Neutrophil (primary cell): ENCODE measurements around the gene CYP27C1.

DNA sequence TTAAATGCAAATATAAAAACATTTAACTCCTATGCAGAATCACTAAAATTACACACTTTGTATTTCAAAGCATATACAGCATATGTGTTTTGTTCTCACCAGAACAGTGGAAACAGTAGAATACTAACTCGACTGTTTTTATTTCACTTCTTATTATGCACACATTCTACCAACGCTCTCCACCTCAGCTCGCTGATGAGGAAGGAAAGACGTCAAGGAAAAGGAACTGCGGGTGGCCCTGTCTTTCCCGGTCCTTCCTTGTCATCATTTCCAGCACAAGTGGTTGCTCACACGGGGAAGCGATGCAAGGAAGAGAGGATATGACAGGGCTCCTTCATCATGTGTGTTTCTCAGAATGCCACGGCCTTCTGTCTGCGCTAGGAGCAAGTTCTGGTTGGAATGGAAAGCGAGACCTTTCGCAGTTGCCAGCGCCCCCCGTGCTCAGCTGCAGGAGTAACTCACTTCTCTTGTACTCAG is 191.9 kb upstream of the GLI2 start:
- PRO-cap = no peak

DNA sequence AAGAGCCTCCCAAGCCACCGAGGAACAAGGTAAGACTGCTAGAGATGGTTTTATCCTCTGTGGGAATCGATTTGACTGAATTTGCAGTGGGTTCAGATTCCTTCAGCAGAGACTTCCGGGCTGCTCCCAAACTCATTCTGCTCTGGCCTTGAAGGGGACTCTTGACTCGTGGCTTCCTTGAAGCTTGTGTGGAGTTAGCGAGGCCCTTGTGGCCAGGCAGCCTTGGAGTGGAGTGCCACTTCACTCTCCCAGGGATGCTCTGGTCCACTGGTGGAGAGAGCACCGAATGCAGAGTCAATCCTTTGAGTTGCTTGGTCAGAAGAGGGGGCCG is 3.0 kb downstream of the GLI2 start:
- PRO-cap = no peak

DNA sequence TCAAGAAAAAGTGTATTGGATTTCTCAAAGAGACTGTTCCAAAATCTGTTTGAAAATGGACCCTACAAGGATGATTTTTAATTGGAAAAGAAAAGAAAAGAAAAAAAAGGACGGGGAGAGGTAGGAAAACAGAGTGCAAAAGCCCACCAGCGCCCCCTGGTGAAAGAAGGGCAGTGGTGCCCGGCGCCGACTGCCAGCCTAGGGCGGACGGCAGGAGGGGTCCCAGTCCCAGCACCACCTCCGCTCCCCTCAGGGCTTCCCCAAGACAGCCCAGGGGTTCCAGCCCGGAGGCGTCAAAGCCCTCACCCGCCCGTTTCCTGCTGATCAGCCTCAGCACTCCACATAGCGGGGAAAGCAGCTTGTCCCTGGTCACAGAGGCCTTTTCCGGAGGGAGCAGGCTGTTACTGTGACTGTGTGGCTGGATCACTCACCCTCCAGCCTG is 214.0 kb downstream of the TFCP2L1 start:
- PRO-cap = no peak

- PRO-cap = no peak
Observed at GRCh38 chr2:121210718-121211577, 74.1 kb downstream of the TFCP2L1 start.

DNA sequence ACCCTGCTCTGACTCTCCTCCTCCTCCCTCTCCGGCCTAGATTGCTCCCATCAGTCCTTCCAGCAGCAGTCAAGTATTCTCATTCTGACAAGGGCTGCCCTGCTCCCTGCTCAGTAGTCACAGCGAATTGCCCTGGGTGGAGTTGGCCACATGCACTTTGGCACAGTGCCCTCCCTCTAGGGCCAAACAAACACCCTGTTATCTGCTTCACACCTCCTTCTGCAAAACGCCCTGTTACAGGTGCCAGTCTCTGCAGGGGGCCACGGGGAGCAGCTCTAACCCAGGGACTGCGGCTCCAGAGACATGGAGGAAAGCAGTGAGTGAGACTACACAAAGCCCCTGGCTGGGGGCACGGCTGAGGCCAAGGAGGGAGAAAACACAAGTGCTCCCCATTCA is 8.4 kb upstream of the TFCP2L1 start:
- PRO-cap = no peak

GRCh38 chr2:121363577-121364147 is 78.7 kb upstream of the TFCP2L1 start:
- PRO-cap = no peak

DNA sequence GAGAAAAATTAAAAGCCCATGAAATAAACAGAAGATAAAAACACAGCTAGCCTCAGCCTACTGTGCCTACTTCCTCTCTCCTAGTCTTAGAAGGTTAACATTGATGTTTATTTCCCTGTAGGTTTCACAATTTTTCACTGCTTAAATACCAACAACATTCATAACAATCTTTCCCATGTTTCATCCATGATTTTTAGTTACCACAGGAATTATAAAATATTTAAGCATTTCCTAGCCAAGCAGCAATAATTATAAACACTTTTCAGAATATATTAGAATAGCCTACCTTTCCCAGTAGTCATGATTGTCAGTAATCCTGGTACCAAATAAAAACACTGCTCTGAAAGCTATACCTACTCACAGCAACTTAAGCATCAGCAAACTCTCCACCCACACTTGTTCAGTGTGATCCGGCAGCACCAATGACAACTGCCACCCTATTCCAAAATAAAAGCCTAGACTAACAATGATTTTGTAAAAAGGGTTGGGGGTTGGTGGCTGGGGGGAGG is 159.2 kb downstream of the CLASP1 start:
- PRO-cap = no peak

DNA sequence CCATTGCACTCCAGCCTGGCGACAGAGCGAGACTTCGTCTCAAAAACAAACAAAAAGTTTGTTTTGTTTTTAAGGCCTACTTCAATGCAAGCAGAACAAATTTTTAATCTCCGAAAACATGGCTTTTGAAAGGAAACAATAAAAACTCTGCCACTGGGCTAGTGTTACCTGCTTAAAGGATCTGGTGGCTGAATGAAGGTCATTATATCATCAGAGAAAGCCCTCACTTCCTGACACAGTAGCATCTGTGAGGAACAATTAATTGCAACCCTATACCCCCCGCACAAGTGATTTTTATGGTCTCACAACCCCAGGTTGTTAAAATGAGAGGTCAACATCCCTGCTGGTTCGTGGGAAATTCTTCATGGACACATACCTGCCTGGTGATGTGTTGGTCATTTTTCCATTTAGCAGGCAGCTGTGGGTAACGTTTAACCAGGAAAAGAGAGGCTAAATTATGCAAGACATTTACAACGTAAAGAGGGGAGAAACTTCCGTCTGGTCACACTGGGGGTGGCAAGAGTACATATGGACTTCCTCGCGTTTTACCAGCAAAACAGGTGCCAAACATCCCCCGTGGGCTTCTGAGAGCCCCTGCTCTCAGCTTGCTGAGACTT is 29.3 kb downstream of the NIFK start:
- PRO-cap = no peak

- PRO-cap = no peak
Observed at GRCh38 chr2:121902067-121902949, 146.9 kb downstream of the TSN start.

- PRO-cap = no peak
Observed at GRCh38 chr2:124607006-124607233, 581.8 kb downstream of the CNTNAP5 start.

GRCh38 chr2:124876256-124876698 is 851.2 kb downstream of the CNTNAP5 start:
- PRO-cap = no peak

- PRO-cap = no peak
Observed at GRCh38 chr2:126534472-126535006, 121.4 kb upstream of the GYPC start.

DNA sequence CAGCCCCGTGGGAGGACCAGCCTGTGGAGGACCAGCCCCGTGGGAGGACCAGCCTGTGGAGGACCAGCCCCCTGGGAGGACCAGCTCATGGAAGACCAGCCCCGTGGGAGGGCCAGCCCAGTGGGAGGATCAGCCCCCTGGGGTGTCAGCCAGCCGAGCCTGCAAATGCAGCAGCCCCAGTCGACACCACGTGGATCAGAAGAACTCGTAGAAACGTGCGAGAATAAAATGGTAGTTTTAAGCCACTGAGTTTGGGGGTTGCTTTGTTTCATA is 72.9 kb downstream of the TEX51 start:
- PRO-cap = no peak

DNA sequence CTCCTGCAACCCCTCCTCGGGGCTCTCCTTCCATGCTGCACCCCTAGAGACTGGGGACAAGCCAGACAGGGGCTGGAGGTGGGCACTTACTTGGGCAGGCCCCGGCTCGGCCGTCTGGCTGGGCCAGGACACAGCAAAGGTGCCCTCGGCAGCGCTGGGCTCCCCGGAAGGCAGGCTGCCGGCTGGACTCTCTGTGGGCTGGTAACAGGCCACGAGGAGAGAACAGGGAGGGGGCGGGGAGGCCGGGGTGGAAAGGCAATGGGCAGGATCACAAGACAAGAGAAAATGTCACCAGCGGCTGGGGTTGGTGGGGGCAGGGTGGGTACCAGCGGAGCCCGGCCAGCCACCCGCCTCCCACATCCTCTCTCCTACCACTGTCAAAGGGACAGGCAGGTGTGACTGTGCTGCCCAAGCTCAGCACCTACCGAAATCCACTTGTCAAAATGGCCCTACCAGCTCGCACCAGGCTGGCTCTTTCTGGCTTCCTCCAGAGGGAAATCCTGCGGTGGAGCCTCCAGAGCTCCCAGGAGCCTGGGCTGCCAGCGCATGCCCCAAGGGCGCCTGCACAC is 54.7 kb downstream of the BIN1 start:
- PRO-cap = no peak

DNA sequence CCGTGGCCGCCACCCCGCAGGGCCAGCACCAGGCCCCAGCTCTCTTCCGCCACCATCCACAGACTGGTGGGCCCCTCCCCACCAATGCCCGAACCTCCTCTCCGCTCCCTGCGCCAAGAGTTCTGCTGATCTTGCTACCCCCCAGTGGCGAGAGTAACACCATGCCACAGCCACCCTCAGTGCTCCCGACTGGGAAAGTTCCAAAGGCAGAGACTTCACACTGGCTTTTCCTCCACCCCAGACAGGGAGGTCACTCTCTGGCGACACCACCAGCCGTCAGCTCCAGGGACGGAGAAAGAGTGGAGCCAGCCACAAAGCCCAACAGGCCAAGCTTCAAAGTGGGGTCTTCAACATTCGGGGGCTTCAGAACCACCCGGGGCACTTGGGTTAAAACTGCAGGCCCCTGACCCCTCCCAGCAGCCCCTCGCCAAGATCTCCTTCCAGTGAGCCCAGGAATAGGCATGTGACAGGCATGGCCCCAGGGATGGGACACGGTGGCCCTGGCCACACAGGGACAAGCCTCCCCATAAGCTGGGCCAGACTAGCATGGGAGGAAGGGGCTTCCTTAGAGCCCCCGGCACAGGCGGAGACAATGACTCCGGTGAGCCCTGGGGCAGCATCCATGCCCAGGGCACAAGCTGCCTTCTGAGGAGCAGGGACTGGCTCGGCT is 52.5 kb downstream of the BIN1 start:
- PRO-cap = no peak

DNA sequence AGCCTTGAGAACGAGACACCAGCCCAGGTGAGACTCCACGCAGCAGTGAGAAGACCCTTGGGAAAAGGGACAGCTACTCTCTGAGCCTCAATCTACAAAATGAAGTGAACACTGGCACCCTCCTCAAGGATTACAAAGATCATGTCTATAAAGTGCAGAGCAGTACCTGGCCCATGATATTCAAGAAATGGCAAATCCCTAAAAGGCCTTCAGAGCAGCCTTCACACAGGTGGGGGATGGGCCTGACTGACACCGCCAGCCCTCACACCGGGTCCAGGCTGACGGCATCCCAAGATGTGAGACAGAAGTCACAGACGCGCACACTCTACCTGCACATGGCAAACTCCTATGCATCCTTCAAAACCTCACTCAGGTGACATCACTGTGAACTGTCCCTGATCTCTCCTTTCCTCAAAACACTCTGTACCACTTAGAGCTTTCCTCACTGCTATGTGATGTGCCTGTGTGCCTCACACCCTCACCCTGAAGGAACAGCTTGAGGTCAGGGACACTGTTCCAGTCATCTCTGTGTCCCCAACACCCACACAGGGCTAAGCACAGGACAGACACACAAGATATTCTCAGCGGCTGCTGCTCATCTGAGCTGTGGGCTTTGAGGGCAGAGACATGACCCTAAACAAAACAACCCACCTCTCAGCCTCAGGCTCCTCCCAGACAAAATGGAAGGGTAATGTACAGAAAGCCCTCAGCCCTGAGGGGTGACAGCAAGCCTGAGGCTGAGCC is 27.6 kb downstream of the BIN1 start:
- PRO-cap = no peak

GRCh38 chr2:127084591-127085054 is 22.3 kb downstream of the BIN1 start:
- PRO-cap = no peak

- PRO-cap = no peak
Observed at GRCh38 chr2:127085055-127085661, 21.8 kb downstream of the BIN1 start.

DNA sequence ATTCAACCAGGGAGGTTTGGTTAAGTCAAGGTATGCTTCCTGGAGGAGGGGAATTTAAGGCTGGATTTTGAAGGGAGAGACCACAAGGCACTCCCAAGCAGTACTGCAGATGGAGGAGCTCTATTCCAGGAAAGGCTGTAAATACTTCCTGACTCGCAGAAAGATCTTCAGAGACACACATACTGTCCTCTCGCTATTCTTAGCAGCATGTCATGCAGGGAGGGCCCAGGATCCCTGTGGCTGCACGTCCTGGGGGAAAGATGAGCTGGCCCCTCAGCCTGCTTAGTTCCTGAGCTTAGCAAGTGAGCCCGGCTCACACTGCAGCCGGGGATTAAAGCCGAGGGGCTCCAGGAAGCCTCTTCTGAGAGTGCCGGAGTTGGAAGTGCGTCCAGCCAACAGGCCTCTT is 40.1 kb upstream of the BIN1 start:
- PRO-cap = no peak

GRCh38 chr2:127219590-127220548 is at the start of gene CYP27C1:
TSS of gene CYP27C1 (minus strand) at chr2:127220299.
- PRO-cap = no peak